ENCODE measurements around the genes MMGT1, SLC9A6, RBMX, GPR101, LDOC1 and SPANXC.

DNA sequence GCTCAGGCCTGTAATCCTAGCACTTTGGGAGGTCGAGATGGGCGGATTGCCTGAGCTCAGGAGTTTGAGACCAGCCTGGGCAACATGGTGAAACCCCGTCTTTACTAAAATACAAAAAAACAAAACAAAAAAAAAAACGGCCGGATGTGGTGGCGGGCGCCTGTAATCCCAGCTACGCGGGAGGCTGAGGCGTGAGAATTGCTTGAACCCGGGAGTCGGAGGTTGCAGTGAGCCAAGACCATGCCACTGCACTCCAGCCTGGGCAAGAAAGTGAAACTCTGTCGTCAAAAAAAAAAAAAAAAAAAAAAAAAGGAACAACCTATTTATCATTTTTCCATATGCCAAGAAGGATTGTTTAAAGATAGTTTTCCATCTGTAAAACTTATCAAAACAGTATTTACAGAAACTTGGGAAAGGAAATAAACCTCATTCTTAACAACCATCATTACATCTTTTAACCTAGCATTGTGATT lies 2.7 kb downstream of the INTS6L start:
- PRO-cap, result no peak

- PRO-cap, result no peak
These were observed 23.9 kb downstream of the INTS6L start for GRCh38 chrX:135544338-135544771.

DNA sequence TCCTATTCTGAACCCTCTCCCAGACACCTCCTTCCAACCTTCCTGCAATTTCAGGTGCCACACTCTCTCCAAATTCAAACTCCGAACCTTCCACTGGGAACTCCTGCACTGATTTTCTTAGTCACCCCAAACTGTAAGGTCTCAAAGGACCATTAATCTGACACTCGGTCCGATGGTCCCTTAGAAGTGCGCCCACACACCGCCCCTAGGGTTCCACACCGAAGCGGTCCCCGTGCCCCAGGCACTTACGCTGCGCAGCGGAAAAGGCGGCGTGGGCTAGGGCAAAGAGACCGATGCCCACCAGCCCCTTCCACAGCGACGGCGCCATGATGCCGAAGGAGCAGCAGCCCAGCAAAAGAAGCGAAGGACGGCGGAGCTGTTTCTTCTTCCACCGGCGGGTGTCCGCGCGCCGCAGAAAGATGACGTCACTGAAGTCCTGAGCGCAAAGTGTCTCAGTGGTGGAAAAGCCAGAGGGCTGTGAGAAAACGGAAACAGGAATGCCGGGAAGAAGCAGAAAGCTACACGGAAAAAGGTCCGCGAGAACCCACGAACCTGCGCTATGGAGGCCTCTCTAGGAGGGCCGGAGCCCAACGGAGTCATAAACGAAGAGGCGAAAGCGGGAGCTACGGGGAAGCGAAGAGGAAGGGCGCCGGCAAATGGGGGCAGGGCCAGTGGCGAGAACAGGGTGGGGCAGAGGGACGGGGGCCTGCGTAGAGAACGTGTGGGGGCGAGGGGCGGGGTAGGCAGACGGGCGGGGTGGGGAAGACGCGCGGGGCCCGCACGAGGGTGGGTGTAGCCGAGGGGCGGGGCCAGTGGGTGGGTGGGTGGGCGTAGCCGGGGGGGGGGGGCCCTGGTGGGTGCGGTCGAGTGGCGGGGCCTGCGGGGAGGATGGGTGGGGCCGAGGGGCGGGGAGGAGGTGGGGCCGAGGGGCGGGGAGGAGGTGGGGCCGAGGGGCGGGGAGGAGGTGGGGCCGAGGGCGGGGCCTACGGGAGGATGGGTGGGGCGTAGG lies at the start of gene MMGT1:
MMGT1 (minus strand) TSS at position 641 of the 1,009 bp plus-strand sequence.
- PRO-cap, result unidirectional peak, plus-strand start at position 163 of the sequence; bidirectional peak, plus-strand start at position 480 of the sequence, minus-strand start at position 421 of the sequence; bidirectional peak, plus-strand start at position 605 of the sequence, minus-strand start at position 657 of the sequence

DNA sequence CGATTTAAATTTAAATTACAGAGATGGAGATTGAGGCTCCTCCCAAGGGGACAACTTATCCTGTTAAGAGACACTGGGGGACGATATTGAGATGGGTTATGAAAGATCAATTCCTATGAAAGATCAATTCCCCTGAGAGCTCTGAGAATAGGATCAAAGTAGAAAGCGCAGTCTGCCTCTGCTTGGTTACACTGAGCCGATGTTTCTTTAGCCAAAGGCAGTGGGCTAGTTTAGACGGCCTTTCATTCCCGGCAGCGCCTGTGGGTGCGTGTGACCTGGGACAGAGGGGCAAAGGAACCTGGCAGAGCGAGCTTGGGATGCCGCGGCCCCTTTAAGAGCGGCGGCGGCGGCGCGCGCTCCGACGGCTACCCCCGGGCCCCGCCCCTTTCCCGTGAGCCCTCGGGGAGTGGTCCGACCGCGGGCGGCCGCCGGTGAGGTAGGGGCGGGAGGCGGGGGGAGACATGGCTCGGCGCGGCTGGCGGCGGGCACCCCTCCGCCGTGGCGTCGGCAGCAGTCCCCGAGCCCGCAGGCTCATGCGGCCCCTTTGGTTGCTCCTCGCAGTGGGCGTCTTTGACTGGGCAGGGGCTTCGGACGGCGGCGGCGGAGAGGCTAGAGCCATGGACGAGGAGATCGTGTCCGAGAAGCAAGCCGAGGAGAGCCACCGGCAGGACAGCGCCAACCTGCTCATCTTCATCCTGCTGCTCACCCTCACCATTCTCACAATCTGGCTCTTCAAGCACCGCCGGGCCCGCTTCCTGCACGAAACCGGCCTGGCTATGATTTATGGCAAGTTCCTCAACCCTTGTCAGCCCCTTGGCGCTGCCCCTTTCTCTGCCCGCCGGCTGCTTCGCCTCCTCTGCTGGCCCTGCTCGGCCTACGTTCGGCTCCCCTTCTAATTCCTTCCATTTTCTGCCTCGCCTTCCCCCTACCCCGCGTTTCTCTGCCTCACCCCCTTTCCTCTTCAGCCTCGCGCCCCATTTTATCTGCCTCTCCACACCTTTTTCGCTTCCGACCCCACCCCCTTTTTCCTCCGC lies at the start of gene SLC9A6:
SLC9A6 (plus strand) TSS at position 394 of the 1,034 bp plus-strand sequence.
- PRO-cap, result bidirectional peak, plus-strand start at position 573 of the sequence, minus-strand start at position 300 of the sequence

DNA sequence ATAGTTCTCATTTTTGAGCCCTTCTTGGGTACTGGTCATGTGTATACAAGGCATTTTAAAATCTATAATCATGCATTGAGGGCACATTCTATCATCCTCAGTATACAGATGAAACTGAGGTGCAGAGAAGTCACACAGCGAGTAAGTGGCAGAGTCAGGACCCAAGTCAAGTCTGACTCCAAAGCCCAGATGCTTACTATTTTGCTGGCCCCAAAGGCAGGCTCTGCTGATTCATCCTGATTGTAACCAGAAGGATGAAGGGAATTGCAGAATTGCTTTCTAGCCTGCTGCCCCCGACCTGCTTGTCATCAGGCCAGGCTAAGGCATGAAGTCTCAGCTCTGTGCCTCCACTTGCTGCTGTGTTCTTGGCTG lies 62.7 kb downstream of the SLC9A6 start:
- PRO-cap, result no peak

GRCh38 chrX:136151157-136151453 lies 45.7 kb upstream of the FHL1 start:
- PRO-cap, result no peak

DNA sequence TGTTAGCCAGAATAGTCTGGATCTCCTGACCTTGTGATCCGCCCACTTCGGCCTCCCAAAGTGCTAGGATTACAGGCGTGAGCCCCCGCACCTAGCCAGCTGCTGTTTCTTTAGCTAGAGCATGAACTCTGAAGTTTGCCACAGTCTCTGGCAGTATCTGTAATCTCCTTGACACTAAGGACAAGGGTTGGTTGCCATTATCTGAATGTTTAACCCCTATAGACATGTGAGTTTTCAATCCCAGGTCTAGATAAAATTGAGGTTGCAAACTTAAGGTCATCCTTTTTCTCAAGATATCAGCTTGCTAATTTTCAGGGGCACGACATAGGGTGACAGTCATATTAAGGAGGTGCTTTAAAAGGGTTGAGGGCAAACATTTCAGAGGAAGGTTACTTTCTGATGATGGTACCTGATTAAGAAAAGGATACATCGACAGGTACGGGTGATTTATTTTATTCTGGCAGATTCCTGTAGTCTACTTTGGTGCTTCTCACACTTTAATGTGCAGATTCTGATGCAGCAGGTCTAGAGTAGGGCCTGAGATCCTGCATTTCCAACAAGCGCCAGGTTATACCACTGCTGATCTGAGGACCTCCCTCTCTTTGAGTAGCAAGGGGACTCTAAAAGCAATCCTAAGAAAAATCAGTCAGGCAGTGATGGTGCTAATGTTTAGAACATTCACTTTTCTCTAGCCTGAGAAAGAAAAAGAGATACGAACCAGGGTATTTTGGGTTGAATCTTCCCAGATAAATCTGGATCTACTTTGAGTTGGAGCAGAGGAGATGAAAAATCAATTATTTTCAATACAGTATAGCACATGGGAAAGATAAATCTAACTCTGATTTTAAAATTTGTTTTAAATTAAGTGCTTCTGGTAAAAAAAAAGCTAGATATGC lies 22.7 kb upstream of the FHL1 start:
- PRO-cap, result no peak

DNA sequence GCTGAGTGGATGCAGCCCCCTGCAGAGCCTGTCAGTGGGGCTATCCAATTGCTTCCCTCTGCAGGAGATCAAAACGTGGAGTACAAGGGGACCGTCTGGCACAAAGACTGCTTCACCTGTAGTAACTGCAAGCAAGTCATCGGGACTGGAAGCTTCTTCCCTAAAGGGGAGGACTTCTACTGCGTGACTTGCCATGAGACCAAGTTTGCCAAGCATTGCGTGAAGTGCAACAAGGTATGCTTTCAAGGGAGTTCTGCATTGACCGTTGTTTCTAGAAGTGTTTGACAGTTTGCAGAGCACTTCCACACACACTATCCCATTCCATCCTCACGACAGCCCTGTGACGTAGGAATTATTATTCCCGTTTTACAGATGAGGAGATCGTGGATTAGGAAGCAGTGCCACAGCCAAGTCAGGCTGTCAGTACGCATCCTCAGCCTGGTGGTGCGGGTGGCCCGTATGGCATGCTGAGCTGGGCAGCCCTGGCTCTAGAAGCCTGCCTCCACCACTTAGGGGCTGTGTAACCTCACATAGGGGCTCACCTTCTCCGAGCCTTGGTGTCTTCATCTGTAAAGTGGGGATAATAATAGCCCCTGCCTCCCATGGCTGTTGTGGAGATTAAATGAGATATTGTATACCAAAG lies 11.0 kb downstream of the FHL1 start:
- PRO-cap, result no peak

GRCh38 chrX:136586513-136586835 lies 54.5 kb downstream of the VGLL1 start:
- PRO-cap, result no peak

GRCh38 chrX:136617326-136617633 lies 30.7 kb upstream of the CD40LG start:
- PRO-cap, result no peak

GRCh38 chrX:136866200-136867105 lies 14.1 kb downstream of the RBMX start:
- PRO-cap, result no peak

GRCh38 chrX:136872330-136873218 lies 8.0 kb downstream of the RBMX start:
- PRO-cap, result no peak

- PRO-cap, result unidirectional peak, minus-strand start at chrX:136879273
These were observed 1.5 kb downstream of the RBMX start for GRCh38 chrX:136878841-136879698.

DNA sequence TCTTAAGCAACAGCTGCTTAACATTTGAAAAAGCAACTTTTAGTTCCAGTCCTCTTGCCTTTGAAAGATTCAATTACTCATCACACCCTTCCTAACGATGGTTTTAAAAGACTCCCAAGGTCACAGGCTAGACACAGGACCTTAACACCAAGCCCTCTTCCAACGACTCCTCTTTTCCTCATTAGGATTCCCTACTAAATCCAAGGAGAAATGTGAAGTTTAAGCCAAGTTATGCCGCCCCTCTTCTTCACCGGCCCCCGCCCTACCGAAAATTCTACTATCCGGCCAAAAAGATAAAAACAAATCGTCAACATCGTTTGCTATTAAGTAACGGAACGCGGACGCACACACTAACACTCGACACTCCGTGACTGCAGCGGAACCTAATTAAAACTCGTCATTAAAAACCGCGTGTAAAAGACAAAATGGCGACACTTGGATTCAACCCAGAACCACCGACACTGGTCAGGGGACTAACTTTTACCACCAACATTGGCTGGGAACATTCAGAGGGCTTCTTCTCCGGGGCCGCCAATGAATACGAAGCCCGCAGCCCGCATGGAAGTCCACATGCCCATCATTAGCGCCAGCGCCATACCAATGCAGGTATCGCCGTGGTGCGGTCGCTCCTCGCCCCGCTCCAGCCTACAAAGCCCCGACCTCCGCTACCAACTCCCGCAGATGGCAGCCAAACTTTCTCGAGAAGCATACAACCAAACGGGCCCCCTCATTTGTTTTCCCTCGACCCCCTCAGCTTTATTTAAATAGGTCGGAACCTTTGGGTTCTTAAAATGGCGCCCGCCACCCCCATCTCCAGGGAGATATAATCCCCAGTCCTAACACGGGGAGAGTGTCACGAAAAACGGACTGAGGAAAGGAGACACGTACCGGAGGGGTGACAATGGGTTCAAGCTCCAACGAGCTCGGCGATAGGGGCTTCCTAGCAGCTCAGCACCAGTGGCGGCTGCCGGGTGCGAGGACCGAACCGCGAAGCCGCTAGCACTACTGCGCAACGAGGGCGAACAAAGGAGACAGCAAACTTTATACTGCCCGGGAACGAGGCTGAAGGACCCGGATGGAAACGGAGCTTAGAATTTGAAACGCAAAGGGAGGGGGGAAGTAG lies at the start of gene RBMX:
RBMX (minus strand) TSS at position 1,017 of the 1,123 bp plus-strand sequence.
- PRO-cap, result bidirectional peak, plus-strand start at position 595 of the sequence, minus-strand start at position 375 of the sequence; bidirectional peak, plus-strand start outside the sequence, minus-strand start at position 1,017 of the sequence

DNA sequence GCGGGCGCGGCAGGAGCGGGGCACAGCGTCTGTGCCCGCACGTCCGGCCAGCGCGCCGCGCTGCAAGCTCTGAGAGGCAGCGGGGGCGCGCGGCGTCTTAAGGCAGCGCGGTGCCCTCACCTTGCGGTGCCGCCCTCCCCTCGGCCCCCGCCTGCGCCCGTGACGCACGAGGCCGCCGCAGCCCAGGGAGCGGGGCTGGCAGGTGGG lies at the start of gene GPR101:
GPR101 (minus strand) TSS at position 71 of the 207 bp plus-strand sequence.
- PRO-cap, result unidirectional peak, minus-strand start at position 71 of the sequence

DNA sequence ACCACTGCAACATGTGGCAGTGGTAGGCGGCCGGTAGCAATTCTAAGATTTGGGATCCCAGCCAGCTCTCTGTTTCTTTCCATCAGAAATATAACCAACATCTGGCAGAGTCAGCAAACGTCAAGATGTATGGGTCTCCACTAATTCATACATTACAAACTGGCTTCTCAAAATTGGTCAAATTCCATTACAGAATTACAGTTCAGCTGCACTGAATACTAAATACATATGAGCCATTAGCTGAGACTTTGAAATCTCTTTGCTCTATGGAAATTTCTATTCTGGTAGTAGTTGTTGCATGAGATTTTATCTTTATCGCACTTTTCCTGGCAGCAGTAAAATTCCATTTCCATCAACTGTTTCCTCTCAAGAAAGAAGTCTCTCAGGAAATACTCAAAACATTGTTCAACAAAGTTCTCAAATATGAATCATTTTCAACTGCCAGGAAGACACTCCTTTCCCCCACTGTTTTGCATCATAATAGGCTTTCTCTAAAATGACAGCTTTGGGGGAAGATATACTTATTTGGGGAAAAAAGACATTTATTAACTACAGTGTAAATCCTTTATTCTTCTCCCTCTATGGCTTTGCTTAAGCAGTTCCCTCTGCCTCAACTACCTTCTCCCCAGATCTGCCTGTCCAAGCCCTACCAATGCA lies 51.3 kb downstream of the ATP11C start:
- PRO-cap, result no peak

GRCh38 chrX:140070353-140070779 lies 21.1 kb upstream of the ENSG00000230707 start:
- PRO-cap, result no peak

GRCh38 chrX:141176580-141177654 lies at the start of gene LDOC1:
Gene LDOC1 (minus strand): TSS chrX:141177129.
- PRO-cap, result bidirectional peak, plus-strand start at chrX:141177405, minus-strand start at chrX:141177096

DNA sequence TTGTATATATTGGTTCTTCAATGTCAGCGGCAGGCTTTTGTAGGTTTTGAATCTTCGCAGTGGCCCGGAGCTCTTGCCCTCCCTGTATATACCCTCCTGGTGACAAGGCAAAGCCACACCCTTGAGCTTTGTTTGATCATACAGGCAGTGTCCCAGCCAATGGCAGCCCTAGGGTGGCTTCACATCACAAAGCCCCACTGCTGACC lies at the start of gene SPANXC:
SPANXC (minus strand) TSS at position 61 of the 206 bp plus-strand sequence.
- PRO-cap, result no peak

- PRO-cap, result no peak
These were observed 3.5 kb downstream of the MAGEC2 start for GRCh38 chrX:142201552-142202058.